HT1080 (cell line): ENCODE measurements around a stretch of chr9.

DNA sequence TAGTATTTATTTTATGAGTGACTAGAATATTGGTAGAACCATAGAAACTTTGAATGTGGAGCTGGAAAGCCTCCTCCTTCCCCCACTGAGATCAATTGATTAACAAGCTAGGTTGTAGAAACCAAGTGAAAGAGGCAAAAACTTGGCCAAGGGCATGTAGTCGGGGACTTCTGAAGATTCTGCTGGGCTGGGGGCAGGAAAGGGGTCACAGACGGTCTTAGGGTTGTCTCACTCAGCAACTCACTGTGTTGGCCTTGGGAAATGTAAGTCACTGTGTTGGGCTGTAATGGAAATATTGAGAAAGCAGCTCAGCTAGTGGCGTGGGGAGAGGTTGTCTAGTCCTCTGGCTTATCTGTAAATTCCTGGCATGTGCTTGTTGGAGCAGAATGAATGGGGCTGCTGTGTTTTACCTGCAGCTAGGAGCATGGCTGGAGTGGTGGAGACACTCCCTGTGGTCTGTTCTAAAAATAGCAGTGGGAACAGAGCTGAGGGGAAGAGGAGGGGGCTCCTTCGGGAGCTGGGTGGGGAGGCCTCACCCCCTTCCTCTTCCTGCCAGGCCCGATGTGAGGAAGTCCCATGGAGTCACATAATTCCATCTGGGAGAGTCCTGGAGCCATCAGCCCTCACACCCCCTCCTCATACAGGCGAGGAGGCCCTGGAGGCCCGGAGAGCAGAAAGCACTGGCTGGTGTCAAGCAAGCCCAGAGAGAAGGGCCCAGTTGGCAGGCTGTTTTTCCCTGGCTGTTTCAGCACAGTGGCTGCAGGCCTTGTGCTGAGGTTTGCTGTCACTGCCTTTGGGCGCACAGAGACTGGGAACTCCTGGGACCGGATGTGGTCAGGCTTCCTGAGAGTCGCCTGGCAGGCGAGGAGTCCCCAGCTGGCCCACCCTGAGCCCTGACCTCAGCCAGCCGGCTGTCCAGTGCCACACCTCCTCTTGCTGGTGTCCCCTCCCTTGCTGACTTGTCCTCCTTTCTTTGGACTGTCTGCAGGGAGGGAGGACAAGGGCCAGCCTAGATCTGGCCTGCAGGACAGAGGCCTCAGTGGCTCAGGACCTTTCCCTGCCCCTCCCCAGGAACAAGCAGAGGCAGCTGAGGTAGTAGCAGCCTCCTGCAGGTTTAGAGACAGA lies 84.9 kb downstream of the RGS3 start:
RAMPAGE:
- cytosol, long total RNA = no peak
- long total RNA = no peak
- nucleus, long total RNA = no peak

DNA sequence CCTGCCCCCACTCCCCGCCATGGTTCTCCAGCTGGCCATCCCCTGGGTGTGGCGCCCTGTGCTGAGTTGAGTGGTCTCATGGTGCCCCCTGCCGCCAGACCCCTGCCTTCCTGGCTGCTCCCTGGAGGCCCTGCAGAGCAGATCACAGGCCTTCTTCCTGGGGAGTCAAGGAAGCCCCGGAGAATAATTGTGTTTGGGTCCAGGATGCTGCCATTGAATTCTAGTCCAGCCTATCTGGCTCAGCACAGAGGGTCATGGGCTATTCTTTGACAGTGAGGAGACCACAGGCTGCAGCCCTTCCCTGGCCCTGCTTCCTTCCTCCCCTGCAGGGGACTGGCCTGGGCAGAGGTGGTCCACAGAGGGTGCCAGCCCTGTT lies 124.3 kb downstream of the RGS3 start:
RAMPAGE:
- cytosol, long total RNA = no peak
- long total RNA = no peak
- nucleus, long total RNA = no peak

RAMPAGE:
- cytosol, long total RNA = no peak
- long total RNA = no peak
- nucleus, long total RNA = no peak
These were observed 124.7 kb downstream of the RGS3 start for GRCh38 chr9:113588185-113588637.

DNA sequence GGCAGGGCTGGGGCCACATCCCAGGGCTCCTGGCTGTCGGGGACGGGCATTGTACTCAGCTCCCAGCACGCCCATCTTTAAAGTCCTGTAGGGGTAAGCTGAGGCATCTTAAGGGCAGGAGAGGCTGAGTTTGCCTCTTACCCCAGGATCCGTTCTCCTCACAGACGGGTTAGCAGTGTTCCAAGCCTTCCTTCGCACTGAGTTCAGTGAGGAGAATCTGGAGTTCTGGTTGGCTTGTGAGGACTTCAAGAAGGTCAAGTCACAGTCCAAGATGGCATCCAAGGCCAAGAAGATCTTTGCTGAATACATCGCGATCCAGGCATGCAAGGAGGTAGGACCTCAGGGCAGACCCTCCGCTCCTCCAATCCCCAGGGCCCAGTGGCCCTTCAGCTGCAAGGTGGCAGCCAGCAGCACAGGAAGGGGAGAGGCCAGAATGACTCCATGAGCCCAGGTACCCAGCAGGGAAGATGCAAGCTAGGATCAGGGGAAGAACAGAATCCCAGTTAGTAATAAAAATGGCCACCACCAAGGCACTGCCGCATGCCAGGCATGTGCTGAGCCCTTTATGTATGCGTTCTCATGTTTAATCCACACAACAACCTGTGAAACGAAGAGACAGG lies 132.0 kb downstream of the RGS3 start:
RAMPAGE:
- cytosol, long total RNA = no peak
- long total RNA = no peak
- nucleus, long total RNA = no peak

DNA sequence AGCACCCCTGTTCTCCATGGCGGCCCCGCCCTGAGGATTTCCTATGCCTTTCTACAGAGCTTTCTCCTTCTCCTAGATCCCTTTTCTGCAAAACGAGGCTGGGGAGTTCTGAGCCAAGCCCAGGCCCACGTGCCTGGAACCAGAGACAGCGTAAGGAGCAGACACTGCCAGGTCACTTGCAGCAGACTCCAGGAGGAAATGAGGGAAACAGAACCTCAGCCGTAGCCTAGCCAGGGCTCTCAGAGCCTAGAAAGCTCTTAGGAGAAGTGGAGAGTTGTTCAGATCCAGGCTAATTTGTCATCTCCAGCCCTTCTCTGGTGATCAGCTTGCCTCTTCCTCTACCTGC lies 163.3 kb downstream of the RGS3 start:
RAMPAGE:
- cytosol, long total RNA = no peak
- long total RNA = no peak
- nucleus, long total RNA = no peak

DNA sequence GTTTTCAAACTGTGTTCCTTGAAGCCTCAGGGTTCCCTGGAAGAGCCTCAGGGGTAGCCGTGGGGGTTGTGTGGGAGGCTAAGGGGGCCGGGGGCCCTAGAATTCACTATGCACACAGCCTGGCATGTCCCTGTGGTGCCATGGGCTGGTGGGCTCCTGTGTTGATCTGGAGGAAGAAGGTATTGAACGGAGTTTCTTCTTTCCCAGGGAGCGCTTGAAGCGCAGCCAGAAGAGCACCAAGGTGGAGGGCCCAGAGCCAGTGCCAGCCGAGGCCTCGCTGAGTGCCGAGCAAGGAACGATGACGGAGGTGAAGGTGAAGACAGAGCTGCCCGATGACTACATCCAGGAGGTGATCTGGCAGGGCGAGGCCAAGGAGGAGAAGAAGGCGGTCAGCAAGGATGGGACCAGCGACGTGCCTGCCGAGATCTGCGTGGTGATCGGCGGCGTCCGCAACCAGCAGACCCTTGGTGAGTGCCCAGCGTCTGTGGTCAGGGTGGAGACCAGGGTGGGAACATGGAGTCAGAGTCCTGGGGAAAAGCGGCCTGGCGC lies 89.9 kb downstream of the AMBP start:
RAMPAGE:
- cytosol, long total RNA = no peak
- long total RNA = no peak
- nucleus, long total RNA = no peak

RAMPAGE:
- cytosol, long total RNA = no peak
- long total RNA = no peak
- nucleus, long total RNA = no peak
These were observed 20.4 kb upstream of the COL27A1 start for GRCh38 chr9:114134870-114135304.

DNA sequence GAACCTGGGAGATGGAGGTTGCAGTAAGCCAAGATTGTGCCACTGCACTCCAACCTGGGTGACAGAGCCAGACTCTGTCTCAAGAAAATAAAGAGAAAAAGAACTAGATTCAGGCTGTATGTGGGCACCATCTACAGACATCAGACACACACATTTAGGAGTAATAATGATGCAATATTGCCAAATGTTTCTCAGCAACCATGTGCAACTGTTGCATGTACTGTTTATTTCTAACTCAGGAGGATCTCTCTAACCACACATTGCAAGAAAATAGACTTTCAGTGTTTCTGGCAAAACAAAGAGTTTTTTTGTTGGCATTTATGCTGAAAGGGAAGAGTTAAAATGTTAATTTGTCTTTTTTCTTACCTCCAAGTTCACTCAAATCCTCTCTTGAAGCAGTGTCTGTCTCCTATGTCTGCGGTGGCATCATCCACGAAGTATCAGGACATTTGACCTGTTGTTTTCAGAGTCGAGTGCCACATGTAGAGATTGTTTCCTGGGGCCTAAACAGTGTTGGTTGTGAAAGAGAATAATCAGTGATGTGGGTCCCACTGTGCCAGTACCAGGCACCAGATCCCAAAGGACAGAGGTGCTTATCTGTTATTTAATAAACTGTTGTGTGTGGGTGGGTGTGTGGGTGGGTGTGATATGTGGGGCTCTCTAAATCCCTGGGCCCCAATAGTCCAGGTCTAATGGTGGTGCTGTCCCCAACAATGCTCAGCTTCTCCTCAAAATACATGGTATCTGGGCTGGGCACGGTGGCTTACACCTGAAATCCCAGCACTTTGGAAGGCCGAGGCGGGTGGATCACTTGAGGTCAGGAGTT lies 4.9 kb upstream of the ORM1 start:
RAMPAGE:
- cytosol, long total RNA = no peak
- long total RNA = no peak
- nucleus, long total RNA = no peak

DNA sequence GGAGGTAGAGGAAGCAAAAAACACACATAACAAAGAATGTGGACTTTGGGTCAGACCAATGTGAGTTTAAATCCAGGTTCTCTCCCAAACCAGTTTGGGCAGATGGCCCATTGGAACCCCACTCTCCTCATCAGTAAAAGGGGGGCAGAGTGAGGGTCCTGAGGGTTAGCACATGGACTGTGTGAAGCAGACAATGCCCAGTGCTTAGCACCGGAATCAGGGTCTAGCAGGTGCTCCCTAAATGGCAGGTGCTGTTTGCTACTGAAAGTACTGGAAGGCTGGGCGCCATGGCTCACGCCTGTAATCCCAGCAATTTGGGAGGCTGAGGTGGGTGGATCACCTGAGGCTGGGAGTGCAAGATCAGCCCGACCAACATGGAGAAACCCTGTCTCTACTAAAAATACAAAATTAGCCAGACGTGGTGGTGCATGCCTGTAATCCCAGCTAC lies 5.6 kb downstream of the ORM2 start:
RAMPAGE:
- cytosol, long total RNA = no peak
- long total RNA = no peak
- nucleus, long total RNA = no peak

DNA sequence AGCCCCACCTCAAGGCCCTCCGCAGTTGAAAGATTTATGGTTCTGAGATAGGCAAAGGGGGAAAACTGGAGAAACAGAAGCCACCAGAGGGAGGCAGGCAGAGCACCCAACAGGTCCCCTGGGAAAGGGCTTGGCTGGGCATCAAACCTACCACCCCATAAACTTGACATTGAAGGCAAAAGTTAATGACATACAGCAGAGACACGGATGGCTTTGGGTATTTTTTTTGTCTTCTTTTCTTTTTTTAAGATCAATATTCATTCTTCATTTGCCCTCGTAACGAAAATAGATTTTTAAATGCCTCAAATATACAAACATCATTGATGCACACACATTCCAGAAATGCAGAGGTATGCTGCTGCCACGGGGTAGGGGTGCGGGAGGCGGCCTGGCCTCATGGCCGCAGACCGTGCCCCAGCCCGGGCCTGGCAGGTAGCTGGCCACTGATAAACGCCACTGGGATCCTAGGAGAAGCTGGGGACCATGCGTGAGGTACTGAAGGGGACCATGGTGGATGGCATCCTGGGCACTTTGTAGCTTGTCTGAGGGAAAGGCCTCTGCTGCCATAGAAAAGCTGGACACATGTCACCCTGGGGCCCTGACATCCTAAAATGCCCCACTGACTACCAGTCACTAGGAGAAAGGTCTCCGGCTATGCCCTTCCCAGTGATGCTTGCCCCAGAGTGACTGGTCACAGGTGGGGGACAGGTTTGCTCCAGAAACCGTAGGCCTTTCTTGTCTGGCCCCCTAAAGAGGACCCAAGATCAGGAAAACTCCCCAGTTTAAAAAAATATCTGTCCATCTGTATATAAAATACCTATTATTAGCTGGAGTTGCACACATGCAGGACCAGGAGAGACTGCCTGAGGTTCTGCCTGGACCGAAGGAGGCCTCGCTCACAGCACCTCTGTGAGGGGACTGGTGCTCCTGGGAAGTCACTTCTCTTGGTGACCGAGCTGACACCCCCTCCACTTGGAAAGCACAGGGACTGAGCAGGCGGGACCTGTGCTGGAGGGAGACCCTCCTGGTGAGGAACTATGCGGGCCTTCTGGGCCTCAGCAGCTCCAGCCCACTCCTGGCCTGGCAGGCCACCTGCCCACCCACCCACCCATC lies 6.6 kb downstream of the ORM2 start:
RAMPAGE:
- cytosol, long total RNA = no peak
- long total RNA = no peak
- nucleus, long total RNA = no peak

DNA sequence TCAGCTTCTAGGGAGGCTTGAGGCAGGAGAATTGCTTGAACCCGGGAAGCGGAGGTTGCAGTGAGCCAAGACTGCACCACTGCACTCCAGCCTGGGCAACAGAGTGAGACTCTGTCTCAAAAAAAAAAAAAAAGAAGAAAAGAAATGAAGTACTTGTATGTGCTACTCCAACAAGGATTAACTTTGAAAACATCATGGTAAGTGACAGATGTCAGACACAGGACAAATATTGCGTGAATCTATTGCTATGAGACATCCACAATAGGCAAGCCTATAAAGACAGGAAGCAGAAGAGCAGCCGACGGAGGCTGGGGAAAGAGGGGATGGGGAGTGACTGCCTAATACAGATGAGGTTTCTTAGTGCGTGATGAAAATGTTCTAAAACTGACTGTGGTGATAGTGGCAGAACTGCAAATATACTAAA lies 21.6 kb downstream of the AKNA start:
RAMPAGE:
- cytosol, long total RNA = no peak
- long total RNA = no peak
- nucleus, long total RNA = no peak

GRCh38 chr9:114367583-114368589 lies 19.9 kb downstream of the AKNA start:
RAMPAGE:
- cytosol, long total RNA = no peak
- long total RNA = no peak
- nucleus, long total RNA = no peak

GRCh38 chr9:114377068-114377640 lies 10.6 kb downstream of the AKNA start:
RAMPAGE:
- cytosol, long total RNA = no peak
- long total RNA = no peak
- nucleus, long total RNA = no peak

GRCh38 chr9:114385739-114386227 lies 2.0 kb downstream of the AKNA start:
RAMPAGE:
- cytosol, long total RNA = no peak
- long total RNA = no peak
- nucleus, long total RNA = no peak

DNA sequence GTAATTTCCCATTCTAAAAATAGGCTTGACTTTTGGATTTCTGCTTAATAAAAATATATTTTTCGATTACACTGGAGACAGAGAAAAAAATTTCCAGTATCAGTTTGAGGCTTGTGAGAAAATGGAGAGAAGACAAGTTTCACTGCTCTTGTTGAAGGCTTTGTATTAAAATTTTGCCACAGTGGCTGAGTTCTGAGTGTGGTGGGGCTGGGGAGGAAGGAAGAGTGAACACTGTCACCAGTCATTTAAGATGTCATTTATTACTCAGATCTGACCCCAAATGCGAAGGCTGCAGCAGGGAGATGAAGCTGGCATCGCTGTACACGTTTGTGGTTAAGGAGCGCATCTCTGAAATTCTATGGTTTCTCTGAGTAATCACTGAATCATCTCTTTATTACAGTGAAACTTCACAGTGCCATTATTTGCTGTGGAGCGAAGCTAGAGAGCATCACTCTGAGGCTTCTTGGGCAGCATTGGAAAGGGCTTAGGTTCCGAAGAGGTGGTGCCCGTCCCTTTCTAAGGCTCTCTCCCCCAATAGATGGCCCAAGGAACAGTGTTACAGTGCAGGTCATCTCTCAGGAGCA lies 9.0 kb upstream of the TEX48 start:
RAMPAGE:
- cytosol, long total RNA = no peak
- long total RNA = no peak
- nucleus, long total RNA = no peak

DNA sequence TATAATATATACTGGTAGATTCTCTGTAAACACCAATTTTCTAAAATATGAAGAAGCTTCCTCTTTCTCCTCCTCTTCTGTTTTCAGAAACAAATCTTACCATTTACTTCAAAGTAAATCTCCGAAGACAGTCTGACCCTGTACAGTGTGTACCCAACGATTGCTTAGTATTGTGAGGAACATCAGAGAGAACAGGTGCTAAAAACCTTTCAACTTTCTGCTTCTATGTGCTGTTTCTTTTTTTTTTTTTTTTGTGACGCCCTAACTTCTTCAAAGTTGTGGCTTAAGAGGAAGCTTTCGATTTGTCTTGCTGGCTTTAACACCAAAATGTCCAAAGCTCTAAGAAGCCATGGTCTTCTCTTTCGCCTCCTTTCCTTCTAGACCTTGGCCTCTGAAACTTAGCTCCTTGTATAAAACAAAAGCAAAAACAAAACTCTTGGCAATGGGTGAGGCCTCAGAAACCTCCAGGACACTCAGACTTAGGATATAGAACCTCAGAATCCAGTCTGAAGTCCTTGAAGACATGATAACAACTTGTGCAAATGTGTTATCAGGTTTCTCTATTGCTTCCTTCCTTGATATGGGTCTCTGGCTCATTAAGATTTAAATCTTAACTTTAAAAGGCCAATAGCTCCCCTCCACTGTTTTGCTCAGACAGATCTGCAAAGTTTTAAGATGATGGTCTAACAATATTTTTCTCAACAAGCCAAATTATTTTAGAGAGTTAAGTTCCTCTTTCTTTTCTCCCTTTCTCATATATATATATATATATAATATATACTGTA lies 1.1 kb downstream of the TNFSF8 start:
RAMPAGE:
- cytosol, long total RNA = no peak
- long total RNA = no peak
- nucleus, long total RNA = no peak

GRCh38 chr9:115027797-115027996 lies 90.3 kb downstream of the TNC start:
RAMPAGE:
- cytosol, long total RNA = no peak
- long total RNA = no peak
- nucleus, long total RNA = no peak

DNA sequence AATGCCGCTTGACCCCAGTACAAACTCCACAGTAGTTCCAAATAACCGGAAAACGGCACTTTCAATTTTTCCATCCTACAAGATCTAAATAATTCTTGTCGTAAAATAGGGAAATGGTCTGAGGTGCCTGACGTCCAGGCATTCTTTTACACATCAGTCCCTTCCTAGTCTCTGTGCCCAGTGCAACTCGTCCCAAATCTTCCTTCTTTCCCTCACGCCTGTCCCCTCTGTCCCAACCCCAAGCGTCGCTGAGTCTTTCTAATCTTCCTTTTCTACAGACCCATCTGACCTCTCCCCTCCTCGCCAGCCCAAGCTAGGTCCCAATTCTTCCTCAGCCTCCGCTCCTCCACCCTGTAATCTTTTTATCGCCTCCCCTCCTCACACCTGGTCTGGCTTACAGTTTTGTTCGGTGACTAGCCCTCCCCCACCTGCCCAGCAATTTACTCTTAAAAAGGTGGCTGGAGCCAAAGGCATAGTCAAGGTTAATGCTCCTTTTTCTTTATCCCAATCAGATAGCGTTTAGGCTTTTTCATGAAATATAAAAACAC lies 356.9 kb upstream of the TNC start:
RAMPAGE:
- cytosol, long total RNA = no peak
- long total RNA = no peak
- nucleus, long total RNA = no peak

GRCh38 chr9:116571686-116572541 lies 115.2 kb upstream of the TRIM32 start:
RAMPAGE:
- cytosol, long total RNA = no peak
- long total RNA = no peak
- nucleus, long total RNA = no peak

DNA sequence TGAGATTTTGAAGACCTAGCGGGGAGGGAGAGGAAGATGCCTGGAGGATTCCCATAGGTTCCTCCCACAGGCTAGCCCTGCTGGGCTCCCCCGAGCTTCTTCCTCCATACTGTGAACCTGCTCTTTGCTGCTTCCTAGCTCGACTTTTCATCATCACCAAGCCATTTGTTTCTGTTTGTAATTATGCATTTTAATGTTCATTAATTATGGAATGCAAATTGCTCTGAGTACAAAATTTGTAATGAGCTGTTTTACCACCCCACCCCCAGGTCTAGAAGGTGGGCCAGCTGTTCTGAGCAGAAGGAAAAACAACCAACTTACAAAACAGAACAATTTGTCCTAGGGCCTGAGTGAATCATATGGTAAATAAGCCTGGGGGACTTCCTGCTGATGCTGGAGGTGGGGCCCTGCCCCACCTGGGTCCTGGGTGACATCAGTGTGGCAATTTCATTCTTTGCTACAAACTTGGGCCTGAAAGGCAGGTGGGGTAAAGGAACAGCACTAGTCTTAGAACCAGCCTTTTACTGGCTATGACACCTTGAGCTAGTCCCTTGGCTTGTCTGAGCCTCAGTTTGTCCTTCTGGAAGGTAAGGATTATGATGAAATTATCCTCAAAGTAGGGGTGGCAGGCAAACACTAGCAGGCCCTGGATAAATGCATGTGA lies 150.4 kb downstream of the TRIM32 start:
RAMPAGE:
- cytosol, long total RNA = no peak
- long total RNA = no peak
- nucleus, long total RNA = no peak